Peritoneum (tissue), 1 donor: ENCODE measurements around a stretch of chr12.

DNA sequence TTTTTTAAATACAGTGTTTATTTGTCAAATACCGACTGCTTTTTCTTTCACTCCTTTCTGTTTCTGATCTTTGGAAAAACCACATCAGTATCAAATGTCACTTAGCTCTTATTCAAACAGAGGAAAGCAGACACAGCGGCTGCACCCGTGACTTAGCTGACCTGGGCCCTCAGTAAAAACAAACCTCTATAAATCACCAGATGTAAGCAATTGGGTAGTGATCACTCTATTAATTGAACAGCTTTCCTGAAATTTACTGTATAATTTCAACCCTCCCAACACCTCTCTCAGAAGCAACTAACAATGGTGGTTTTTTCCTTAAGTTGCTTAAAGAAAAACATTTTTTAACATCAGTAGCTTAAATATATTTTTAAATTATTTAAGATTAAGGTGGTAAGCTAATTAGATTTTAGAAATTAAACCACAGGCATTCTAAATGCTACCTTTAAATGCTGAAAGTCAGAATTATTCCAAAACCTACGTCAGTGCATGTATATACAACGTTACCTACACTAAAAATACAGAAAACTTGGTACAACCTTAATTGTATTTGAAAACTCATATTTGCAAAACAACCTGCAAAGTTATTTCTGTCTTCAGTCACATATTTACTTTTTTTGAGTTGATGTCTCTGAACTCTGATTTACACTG lies 7.3 kb downstream of the LRIG3 start:
- PRO-cap: no peak

- PRO-cap: no peak
Measured at GRCh38 chr12:58949615-58950814, 29.7 kb upstream of the LRIG3 start.

DNA sequence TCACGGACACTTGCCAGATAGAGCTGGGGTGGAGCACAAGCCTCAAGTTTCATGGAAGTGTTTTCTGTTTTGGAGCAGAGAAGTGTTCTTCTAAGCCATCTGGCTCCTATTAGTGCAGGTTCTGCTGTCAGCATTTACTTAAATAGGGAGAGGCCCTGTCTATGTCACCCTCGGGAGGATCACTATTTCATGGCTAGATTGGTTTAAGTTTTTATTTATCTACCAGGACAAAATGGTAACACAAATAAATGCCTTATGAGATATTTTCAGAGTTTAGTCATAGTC lies 85.3 kb upstream of the LRIG3 start:
- PRO-cap: no peak

DNA sequence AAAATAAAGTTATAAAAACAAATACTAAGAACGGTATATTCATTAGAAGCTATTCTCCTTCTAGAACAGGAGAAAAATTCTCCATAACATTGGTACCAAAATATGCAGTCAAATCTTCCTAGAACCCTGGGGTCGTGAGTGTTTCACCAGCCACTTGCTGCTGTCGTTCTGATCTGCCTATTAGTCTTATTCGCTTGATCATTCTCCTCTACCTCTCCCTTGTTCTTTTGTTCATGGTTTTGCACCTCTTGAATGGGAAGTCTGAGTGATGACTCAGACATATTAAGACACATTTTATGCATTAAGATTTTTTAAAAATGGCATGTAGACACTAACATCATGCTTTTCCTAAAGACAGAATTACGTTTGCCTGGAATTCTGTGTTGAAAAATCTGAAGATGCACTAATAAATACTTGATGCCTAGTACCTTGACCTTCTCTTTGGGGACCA lies 159.1 kb upstream of the LRIG3 start:
- PRO-cap: no peak

- PRO-cap: no peak
Measured at GRCh38 chr12:59080131-59080404, 159.8 kb upstream of the LRIG3 start.

- PRO-cap: no peak
Measured at GRCh38 chr12:59751902-59752847, 156.3 kb downstream of the SLC16A7 start.

DNA sequence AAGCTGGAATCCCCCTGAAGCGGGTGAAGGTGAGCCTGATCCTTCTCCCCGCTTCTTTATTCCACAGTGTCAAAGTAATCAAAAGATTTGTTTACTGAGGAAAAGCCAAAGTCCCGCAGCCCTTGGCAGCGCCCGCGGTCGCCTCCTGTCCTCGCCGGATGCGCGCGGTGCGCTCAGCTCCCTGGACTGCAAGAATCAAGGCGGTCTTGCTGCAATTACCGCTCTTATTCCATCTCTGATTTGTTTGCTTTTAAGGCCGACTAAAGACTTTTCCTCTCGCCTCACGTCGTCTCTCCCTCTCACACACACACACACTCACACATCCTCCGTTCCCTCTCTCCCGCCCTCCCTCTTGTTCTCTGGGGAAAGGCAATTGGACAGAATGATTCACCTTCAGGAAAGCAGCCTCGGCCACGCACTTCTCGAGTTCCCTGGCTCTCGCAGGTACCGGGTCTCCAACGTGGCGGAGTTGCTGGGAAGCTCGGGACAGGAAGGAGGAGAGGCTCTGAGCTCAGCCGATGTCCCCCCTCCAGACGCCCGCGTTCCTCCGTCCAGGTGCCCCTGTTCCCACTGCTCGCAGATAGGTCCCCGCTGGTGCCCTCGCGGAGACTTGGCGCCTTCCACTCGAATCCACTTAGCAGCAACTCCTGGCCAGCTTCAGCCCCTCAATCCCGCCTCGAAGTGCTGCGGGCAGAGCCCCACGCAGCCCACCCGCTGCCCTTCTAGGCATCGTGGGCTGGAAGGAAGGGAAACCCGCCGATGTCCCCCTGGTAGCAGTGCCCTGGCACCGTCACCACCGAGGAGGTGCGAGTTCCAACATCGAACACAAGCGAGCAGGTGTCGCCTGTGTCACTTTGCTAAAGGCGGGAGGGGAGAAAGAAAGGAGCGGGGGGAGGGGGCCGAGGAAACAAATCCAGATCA lies 792 bp downstream of the TAFA2 start:
- PRO-cap: no peak

DNA sequence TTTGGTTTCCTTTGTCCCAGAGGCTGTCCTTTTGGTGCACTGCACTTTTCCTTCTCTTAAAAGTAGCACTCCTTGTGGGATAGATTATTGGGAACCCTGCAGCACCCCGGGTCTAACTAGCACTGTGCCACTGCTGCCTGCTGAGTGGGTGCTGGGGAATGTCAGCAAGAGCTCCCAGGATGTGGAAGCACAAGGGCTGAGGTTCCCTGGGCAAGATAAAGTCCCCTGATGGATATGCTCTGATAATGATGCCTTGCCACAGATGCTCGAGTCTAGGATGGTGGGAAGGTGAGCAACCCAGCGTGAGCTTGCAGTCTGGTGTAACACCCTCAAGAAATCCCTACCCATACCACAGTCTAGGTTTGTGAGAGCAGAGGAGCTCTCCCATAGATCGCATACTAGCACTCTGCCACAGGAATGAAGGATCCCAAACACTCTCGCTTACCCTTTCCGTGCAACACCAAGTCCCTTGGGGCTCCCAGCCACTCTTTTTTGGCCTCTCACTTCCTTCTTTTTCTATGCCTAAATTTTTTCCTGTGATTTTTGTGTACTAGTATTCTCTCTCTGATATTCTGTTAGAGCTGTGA lies 32.6 kb downstream of the USP15 start:
- PRO-cap: no peak

DNA sequence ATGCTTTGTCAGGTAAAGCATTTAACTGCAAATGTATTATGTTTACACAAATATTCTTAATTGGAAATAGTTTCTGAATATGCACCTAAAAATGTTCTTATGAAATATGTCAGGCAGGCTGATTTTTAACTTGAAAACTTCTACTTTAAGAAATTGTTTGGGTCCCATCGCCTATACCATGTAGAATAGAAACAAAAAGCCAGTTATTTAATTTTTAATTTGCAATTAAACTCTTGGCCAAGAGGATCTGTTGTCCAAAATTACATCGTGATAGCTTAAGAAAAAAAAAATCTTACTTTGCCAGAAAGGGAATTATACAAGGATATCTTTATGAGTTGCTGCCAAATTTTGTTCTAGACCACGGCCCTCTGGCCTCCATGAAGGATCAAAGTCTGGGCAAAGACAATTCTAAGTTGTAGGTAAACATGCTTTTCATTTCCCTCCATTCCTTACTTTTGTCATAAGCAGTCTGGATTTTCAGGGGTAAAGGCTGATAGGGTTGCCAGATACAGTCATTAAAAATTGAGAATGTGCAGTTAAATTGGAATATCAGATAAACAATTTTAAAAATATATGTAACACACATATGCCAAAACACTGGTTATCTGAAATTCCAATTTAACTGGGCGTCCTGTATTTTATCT lies 135.0 kb downstream of the MON2 start:
- PRO-cap: no peak

GRCh38 chr12:63811295-63811822 lies 31.6 kb downstream of the RXYLT1 start:
- PRO-cap: no peak

DNA sequence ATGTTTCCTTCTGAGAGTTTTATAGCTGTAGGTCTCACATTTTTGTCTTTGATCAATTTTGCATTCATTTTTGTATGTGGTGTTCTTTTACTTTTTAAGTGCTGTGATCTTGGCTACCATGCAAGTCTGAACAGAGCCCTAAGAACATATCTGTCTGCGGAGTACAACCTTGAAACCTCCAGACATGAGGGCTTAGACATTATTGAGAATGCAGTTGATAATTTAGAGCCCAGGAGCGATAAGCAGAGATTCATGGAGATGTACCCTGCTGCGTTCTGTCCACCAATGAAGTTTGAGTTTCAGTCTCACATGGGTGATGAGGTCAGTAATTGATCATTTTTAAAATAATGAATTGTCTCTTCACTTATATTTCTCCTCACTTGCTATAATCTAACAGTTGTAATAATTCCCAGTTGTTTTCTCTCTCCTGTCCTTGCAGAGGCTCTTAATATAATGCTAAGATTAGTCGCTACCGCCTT lies 159.2 kb downstream of the KICS2 start:
- PRO-cap: no peak

DNA sequence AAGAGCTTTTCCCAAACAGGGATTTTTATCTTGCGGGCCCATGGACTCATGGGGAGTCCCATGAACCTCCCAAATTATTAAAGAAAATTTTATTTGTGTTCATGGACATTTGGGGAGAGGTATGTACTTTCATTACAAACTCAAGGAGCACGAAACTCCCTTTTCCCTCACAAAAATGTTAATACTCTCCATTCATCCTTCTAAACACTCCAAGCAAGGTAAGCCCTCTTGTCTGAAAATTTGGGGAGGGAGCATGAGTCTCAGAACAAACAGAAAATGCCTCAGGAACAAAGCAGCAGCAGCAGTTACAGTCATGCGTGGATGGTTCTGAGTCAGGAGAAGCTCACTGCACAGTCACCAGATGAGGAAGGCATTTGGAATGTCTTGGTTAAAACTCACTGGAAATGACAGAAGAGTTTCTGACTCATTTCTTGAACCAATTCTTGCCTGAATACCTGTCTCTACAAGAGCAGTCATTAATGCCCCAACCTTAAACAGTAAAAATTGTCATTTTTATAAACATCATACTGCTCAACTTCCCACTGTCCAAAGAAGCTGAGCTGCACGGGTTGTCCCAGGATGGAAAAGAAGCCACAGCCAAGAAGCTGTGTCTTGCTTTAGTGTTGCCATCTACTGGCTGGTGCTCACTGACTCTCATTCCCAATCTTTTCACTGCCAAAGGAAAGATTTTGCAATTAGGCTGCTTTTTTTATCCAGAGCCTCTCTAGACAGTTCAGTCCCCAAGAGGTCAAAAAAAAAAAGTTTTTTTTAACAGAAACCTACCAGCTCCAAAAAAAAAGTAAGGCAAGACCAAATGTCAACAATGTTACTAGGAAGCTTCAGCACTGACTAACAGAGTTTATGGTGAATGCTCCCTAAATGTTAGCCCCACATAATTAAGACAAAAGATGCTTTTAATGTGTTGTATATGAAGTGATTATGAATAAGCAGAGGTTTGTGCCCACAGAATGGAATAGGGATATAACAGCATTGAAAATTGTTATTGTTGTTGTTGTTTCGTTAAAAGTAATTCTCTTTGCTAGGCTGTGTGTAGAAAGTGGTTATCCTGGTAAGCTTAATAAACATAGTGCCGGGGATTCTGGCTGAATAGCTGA lies 40.5 kb downstream of the KICS2 start:
- PRO-cap: no peak

- PRO-cap: no peak
Measured at GRCh38 chr12:64389105-64389466, 1.5 kb downstream of the C12orf56 start.

- PRO-cap: no peak
Measured at GRCh38 chr12:64399965-64400473, 4.2 kb upstream of the XPOT start.

DNA sequence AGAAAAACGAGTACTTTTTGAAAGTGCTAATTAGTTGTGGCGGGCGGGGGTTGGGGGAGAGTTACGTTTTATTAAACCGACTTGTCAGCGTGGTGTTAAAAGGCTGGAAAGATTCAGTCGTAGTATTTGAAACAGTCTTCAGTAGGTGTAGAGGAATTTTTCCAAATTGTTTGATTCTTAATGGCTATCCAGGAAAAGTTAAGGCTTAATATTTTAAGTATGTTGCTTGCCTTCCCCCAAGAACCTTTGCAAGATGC lies 1.1 kb downstream of the XPOT start:
- PRO-cap: no peak

GRCh38 chr12:64652259-64652572 lies 41.9 kb downstream of the RASSF3 start:
- PRO-cap: no peak

DNA sequence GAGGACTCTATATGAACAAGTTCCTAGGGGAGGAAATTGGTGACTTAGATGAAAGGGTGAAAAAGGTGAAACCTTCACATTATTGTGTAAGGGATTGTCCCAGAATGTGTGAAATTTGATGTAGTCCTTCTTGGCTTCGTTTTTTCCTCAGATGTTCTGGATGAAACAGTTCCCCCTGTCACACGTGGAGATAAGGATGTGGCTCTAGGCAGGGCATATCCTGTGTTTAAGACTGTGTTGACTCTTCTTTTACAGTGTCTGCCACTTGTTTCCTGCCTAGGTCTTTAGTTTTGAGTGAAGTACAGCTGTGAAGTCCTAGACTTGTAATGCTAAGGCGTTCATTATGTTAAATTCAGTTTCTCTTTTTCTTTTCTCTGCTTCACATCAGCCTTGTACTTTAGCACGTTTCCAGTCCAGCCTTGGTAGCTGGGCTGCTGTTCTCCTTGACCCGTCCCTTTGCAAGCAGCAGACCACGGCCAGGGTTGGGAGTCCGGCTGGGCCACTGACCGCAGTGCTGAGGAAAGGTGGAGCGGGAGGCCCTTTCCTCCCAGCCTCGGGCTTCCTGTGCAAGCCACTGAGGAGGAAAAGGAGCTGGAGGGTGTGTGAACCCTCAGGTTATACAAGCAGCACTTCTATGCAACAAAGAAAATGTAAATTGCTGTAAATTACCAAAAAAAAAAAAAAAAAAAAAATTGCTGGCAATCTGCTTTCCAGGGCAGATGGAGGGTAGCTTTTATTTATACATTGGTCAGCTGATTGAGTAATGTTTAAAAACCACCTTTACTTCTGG lies 59.1 kb downstream of the RASSF3 start:
- PRO-cap: no peak

GRCh38 chr12:64675742-64676171 lies 65.5 kb downstream of the RASSF3 start:
- PRO-cap: no peak

GRCh38 chr12:64690514-64690953 lies 68.7 kb downstream of the GNS start:
- PRO-cap: no peak

- PRO-cap: no peak
Measured at GRCh38 chr12:64779447-64779646, 20.1 kb upstream of the GNS start.